Spinal cord (tissue), 3 donors: ENCODE data around the gene MPPED1.

GRCh38 chr22:42800944-42801459, 56.1 kb downstream of the ARFGAP3 start:
- PRO-cap, result no peak
- RAMPAGE, long total RNA, result no peak

GRCh38 chr22:42881901-42882731, 25.0 kb upstream of the ARFGAP3 start:
- PRO-cap, result no peak
- RAMPAGE, long total RNA, result no peak

DNA sequence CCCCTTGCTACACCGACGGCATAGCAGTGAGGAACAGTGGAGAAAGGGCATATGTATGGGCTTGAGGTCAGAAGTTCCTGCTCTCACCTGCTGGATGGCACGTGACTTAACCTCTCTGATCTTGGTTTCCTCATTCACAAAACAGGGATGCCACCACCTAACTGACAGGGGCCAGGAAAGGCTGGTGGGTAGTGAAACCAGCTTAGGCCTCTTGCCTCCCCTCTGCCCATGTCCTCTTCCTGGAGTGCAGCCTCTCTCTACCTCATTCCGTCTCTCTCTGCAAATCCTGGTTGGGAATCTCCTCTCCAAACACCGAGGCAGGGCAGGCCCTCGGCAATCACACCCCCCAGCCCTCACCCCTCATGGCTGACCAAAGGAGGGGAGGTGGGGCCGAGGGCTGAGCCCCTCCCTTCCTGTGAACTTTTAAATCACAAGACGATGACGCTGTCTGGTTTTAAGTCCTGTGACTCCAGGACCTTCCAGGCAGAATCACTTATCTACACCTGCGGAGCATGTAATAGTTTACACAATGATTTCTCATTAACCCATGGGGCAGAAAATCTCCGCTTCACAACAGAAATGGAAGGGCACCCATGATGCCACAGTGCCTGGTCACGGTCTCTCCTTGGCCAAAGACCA, 30.3 kb upstream of the ARFGAP3 start:
- PRO-cap, result no peak
- RAMPAGE, long total RNA, result no peak

- PRO-cap, result no peak
- RAMPAGE, long total RNA, result no peak
These were observed 33.8 kb upstream of the ARFGAP3 start for GRCh38 chr22:42890880-42891330.

DNA sequence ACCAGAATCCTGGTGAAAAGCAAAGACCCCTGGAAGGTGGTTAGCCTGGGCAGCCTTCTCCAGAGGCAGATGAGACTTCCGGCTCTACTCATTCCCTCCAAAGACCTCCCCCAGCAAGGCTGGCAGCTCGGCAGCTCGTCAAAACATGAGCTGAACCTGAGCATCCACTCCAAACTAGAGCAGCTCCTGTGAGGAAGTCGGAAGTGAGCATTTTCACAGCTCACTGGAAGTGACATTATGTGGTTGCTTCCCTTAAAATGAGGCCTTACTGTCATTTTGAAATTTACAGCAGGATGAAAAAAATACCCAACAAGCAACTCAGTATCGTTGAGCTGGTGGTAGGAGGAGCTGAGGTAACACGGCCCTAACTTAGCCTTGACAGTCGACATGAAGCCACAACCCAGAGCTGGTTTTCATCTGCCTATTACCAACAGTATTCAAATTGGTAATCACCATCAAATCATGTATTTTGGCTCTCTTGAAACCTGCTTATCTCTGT, 38.0 kb upstream of the ARFGAP3 start:
- PRO-cap, result no peak
- RAMPAGE, long total RNA, result no peak

GRCh38 chr22:42931901-42932175, 74.8 kb upstream of the ARFGAP3 start:
- PRO-cap, result no peak
- RAMPAGE, long total RNA, result no peak

- PRO-cap, result no peak
- RAMPAGE, long total RNA, result no peak
These were observed 37.5 kb downstream of the PACSIN2 start for GRCh38 chr22:42977170-42978198.

DNA sequence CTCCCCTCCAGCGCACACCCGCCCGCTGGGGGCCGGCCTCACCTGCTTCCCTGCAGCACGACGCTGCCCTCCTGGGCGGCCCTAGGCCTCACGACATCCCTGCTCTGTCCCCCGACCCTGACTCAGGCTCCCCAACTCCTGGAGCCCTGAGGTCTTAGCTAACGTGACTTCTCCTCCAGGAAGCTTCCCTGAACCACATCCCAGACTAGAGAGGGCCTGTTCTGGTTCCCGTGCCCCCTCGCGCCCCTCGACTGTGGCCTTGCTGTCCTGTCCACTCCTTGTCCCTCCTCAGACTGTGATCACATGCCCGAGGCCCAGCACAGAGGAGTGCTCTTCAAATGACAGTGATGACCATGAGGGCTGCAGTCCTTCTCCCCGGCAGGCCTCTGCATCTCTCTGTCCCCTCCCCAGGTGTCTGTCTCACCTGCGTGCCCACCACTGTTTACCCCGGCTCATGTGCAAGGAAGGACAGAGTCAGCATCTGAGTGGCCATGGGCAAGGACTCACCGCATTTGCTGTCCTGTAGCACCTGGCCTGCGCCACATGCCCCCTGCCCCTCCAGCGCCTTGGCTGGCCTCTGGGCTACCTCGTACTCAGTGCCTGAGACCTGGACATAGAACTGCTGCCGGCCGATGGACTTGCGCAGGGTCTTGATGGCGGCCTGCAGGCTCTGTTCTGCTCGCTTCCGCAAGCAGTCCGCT, 31.0 kb upstream of the TTLL12 start:
- PRO-cap, result no peak
- RAMPAGE, long total RNA, result no peak

- PRO-cap, result no peak
- RAMPAGE, long total RNA, result no peak
These were observed 40.3 kb upstream of the TTLL12 start for GRCh38 chr22:43227211-43227562.

DNA sequence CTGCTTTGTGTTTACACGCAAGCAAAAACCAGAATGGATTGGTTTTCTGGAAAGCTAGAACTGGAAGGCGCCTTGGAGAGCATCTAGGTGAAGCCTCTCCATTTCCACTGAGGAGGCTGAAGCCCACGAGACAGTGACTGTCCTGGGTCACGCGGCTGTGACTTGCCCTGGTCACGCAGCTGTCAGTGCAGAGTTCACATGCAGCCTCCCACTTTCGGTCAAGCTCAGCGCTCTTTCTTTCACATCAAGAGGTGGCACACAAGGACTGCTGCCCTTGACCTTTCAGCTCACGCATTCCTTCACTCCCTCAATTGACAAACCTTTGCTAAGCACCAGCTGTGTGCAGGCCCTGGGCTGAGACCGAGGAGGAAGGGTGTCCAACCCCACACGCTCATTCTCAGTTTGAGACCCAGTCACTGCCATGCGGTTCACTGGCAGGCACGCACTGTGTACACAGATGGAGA, 70.4 kb downstream of the SCUBE1 start:
- PRO-cap, result no peak
- RAMPAGE, long total RNA, result no peak

- PRO-cap, result no peak
- RAMPAGE, long total RNA, result no peak
These were observed 562 bp downstream of the SCUBE1 start for GRCh38 chr22:43342573-43343047.

GRCh38 chr22:43411505-43412556, at the start of gene MPPED1:
MPPED1 (plus strand) TSS chr22:43412014.
- PRO-cap, result no peak
- RAMPAGE, long total RNA, result no peak

DNA sequence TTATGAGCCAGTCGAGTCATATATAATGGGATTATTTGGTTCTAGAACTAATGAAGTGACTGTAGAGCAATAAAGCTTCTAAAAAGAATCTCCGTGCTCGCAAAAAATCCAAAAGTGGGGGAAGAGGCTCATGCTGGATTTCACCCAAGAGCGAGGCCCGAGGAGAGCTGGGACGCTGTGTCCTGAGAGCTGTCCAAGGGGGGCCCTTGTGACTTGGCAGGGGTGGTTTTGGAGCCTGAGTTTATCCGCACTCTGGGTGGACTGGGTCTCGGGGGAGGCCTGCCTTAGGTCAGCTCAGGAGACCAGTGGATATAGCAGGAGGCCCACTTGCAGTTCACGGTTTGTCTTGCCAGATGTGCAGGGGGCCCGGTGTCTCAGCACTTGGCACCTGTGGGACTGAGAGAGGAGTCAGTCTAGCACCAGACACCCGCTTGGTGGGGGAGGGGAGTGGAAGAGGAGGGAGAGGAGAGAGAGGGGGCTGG, 33.2 kb downstream of the PARVB start:
- PRO-cap, result no peak
- RAMPAGE, long total RNA, result no peak

DNA sequence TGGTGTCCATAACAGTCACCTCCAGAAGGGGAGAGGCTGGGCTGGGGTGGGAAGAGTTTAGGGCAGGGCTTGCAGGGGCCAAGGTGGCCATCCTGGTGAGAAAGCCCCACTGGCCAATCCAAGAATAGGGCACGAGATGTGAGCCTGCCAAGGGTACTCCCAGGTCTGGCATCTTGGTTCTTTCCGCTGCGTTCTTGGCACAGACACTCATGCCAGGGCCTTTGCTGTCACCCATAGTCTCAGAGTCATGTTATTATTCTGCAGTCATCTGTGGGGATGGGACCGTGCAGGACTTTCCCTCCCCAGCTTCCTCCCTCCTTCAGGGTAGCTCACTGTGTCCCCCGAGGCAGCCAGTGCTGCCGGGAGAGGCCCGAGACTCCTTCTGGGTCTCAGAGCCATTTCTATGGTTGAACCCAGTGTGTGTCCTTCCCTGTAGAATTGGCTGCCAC, 60.3 kb downstream of the PARVB start:
- PRO-cap, result no peak
- RAMPAGE, long total RNA, result no peak

GRCh38 chr22:44129026-44129445, 51.7 kb upstream of the PARVG start:
- PRO-cap, result no peak
- RAMPAGE, long total RNA, result no peak

DNA sequence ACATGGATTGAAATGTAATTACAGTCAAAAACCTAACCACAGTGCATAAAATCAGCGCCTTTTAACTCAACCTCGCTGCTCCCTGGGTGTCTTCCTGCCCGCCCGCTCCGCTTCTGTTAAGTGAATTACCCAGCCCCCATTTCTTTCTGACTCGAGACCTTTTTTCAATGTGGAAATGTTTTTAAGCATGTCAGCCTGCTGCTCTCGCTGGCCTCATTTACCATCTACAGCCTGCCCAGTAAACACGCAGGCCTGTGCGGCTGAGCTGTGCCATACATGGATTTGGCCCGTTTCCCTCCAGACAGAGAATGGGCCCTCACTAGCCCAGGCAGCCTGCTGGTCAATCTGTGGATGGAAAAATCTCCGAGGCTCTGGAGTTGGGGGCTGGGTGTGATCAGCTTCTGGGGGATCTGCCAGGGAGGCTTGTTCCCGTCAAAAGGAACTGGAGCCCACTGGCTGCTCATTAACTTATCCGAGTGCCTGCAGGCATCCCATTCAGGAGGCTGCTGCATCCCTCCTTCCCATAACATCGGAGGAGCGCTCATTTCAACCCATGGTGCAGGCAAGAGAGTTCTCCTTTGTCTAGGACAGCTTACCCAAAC, 32.6 kb upstream of the PARVG start:
- PRO-cap, result no peak
- RAMPAGE, long total RNA, result no peak

DNA sequence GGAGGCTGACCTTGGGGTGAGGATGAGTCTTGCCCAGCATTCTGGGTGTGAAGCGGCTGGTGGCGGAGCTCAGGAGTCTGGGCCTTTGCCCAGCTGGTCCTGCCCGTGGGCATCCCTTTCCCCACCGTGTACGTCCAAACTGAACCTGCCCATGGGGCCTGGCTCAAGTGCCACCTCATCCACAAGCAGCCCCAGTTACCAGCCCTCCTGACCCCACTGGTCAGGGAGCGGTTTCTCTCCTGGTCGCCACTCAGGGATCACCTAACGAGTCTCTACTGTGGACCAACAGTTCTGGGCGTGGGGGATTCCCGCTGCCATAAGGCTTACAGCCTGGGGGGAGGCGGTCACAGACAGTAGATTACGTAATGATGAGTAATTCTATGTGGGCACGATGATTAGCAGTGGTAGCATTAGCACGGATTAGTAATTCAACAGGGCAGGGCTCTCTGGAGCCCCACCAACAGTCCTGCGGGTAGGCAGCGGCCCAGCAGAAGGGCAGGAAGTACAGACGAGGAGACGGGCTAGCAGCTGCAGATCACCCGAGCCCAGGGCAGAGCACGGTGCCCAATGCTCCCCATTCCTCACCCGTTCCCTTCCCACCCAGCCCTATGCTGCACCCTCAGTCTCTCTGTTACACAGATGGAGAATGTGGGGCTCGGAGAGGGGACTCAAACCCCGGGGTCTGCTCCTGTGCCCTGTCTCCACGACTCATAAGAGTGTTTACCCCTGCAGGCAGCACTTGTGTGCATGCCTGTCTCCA, 3.7 kb downstream of the SHISAL1 start:
- PRO-cap, result no peak
- RAMPAGE, long total RNA, result no peak

DNA sequence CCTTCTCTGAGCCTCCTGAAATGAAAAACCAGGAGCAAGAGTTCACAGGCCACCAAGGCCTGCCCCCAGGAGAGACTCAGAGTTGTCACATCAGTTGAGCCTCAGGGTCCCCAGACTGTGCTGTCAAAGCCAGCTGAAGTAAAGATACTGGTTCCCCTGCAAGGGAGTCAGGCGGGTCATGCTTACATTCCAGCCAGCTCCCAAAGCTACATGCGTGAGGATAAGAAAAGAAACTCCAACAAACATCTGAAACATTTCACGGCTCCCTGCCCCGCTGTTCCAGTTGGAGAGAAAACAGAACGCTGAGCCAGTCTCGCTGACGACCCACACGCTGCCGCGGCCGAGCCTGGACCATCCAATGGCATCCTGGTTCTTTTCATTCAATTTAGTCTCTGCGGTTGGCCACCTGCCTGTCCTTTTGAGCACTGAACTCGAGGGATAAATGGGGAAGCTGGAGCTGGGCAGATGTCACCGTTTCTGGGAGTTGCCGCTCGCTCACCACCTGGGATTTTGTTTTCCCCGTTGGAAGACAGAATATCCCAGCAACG, 45.1 kb upstream of the SHISAL1 start:
- PRO-cap, result no peak
- RAMPAGE, long total RNA, result no peak

GRCh38 chr22:44668941-44669519, 33.0 kb upstream of the PRR5 start:
- PRO-cap, result no peak
- RAMPAGE, long total RNA, result no peak

- PRO-cap, result no peak
- RAMPAGE, long total RNA, result no peak
These were observed 74.1 kb downstream of the PHF21B start for GRCh38 chr22:44935676-44936083.